ENCODE results near the gene BMAL1.

DNA sequence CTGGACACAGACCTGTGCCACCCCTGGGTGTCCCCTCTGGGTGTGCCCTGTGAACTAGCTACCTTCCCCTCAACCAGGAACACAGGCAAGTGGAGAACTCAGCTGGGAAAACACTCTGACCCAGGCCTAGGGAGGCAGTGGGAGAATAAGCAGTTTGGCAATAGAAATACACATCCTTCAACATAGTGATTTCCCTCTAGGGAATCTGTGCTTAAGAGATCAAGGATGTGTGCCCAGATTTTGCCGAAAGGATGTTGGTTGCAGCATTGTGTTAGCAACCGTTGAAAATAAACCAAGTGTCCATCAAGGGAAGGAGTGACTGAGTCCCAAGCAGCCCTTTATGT, 45.6 kb upstream of the DKK3 start:
- PRO-cap = no peak

DNA sequence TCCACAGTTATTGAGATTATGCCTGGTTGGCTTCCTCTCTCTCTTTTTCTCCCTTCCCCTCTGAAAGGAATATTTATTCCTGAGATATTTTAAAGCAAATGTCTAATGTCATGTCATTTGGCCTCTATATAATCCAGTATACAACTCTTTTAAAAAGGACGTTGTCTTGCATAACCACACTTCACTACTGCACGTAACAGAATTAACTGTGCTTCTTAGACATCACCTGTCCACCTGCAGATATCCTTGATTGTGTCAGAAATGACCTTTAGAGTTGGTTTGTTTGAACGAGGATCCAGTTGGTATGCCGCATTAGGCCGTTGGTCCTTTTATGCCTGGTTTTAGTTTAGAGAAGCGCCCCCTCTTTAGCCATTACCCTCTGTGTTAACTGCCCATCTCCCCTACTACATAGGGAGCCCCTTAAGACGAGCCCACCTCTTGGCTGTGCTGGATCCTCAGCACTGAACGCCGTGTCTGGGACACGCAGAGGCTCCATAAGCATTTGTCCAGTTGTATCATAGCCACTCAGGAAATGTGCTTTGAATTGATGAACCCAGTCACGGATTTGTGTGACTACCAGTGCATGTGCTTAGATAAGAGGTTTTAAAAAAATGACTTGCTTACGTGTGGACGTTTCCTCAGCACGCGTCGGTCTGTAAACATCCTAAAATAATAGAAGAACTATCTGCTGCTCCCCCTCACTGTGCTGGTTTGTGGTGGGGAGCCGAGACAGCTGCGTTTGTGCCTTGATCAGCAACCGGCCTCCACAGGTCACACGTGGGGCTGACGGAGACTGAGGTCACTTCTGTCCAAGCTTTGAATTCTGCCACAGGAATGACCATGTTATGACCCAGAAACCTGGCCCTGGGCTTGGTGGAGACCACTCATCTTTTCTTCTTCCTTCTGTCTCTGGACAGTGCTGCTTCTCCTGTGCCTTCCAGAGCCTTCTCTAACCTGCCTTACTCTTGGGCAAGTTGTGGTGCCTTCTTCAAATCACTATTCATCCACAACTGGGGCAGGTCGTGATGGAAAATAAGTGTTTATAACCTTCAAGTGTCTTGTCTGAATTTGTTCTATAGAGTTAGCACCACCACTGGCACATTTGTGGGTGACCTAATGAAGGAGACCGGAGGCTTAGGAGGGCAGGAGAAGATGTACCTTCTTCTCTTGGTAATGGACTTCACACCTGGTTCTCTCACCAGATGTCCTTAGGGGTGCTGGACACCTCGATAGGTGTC, 4.2 kb downstream of the MICAL2 start:
- PRO-cap = no peak

DNA sequence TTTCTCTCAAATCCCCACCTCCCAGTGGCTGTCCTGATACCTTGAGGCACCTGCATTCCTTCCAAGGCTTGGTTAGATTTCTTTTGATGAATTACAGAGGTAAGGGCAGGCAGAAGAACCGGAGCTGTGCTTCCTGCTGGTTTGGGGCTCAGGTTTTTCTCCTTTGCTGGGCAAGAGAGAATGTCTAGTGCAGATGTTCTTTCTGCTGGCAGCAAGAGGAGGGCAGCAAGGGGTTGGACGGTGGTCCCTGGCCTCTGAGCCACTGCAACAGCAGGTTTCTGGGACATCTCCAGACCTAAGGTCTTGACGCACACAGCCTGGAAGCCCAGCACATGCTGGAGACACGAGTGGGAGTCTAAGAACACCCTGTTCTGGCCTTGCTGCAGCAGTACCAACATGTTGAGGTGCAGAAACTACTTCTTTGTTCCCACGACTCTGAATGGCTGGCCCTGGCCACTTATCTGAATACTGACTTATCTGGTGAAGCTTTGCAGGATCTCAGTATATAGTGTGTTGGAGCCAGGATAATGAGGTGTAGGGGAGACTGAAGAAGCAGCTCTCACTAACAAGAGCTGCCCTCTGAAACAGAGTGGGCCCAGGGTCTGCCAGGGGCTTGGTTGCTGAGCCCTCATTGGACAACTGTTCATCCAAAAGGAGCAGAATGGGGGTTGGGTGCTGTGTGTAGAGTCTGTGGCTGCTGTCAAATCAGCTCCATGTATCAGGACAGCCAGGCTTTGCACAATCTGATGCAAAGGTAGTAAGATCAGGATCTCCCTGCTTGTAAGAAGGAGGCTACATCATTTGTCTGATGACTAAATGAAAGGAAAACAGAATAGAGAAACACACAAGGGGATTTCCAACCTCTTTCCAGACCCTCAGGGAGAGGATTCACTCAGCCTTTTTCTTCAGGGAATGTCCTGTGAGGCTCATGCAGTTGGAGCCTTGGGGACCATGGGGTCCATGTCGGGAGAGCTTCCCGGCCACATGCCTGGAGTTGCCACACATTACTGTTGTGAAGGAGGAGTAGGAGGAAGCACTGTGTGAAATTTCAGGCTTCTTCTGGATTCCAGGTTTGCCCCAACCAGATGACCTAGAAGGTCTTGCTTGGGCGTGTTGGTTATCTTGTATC, 7.0 kb downstream of the MICAL2 start:
- PRO-cap = no peak

DNA sequence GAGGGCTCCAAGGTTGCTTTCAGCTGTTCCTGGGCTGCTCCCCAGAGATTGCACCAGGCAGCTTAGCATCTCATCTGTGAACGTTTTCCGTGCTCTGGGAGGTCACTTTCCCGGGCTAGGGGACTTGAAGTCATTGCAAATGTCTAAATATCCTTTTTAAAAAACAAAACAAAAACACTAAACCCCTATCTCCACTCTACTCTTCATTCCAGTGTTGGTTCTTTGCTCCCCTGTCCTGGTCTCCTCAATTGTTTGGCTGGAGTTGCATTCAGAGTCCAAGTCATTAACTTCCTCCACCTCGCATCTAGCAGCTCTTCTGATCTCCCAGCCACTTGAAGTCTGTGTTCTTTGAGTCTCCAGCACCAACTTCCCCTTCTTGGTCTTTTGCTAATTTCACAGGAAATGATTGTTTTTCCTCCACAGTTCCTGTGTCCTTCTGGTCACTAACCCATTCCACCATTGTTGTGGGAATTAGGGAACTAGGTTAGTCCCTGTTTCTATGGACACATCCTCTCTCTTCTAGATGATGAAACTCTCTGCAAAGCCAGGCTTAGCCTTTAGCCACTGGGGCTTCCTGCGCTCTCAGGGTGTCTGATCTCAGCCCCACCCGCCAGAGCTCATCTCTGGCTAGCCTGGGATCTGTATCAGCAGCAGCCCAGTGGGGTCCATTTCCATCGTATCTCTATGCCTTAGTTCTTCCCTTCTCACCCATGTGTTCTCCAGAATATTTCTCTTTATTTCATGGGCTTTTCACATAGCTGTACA, 14.3 kb downstream of the MICAL2 start:
- PRO-cap = unidirectional peak, minus-strand start at position 318 of the sequence

DNA sequence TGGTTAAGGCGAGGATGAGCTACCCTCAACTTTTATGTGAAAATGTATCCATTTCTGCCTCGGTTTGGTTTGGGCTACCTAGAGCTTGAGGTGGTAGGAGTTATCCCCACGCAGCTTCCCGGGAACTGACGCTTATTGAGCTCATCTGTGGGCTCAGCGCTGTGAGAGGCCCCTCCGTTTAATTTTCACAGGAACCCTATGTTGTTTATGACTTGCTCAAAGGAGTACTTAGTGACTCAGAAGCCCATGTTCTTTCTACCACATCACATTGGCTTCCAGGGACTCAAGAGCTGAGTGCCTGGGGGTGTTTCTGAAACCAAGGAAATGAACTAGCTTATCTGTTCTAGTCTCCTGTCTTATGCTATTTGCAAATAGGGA, 40.4 kb downstream of the MICAL2 start:
- PRO-cap = no peak

DNA sequence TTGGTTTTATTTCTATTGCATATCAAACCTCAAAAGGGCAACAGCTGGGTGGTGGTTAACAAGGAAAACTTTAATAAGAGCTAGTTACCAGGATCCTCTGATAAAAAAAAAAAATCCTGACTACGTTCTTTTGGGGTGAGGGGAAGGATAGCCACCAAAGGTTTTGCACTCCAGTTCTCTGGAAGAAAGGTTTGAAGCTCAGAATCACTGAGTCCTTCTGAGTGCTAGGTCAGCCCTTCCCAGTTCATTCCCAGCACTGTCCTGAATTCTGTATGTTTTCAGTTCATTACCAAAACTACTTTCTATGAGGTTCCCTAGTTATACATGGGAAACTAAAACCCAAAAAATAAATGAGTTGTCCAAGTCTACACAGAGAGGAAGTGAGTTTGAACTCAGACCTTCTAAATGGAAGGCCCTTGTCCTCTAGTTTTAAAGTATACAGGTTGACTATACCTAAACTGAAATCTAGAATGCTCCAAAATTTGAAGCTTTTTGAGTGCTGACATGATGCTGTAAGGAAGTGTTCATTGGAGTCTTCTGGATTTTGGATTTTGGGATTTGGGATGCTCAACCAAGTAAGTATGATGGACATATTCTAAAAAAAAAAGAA, 47.3 kb downstream of the MICAL2 start:
- PRO-cap = no peak

GRCh38 chr11:12158786-12159461, 48.5 kb downstream of the MICAL2 start:
- PRO-cap = no peak

DNA sequence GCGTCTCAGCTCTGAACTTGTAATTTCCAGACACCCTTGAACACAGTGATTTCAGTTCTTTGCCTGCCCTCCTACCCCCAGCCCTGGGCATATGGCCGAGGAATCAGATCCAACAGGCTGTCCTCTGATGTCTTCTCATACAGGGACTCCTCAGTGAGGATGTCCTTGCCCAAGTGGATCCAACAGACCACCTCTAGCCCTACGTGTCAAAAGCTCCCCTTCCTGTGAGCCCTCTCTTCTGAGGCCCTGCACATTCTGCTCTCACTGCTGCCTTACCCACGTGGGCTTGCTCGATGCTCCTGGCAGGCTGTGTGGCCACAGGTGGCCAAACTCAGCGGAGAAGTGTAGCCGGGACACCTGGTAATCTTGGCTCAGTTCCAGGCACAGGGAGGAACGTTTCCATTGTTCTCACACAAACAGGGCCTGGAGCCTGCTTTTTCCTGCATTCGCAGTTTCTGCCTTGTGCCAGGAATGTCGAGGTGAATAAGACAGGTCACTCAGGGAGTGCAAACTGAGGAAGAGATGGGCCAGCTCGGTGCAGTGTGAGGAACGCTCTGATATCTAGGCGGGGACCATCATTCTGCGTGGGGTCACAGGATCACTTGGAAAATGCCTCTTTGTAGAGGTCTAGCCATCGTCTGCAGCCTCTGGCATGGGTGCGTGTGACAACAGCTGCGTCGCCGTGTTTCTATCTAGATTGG, 127.8 kb upstream of the PARVA start:
- PRO-cap = no peak

DNA sequence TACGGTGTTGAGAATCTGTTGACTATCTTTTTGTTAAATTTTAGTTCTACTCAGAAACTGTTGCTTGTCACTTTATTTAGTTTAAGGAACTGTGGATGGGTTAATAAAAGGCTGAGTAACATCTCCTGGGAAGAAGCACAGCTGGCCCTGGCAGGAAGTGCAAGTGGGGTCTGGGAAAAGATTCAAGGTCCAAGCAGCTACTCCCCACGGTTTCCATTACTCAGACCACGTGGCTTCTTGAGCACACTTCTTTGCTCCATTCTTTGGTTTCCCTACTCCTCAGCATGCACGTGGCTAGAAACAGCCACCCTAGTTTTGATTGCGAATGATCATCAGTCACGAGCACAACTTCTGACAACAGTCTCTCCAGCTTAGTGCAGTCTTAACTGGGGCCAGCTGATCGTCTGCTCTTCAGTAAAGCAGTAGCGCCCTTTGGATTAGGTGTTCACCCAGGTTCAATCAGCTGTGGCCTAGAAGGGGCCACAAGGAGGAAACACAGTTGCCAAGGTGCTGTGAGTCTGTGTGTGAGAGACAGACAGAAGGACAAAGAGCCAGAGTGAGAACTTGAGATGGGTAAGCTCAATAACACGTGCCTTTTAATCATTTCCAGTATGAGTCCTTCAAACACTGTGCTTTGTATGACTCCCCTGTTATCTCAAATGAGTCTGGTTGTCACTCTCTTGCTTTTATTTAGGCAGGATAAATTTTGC, 1.1 kb upstream of the PARVA start:
- PRO-cap = no peak

- PRO-cap = no peak
Measured at GRCh38 chr11:12409043-12409627, 31.8 kb downstream of the PARVA start.

- PRO-cap = no peak
Measured at GRCh38 chr11:12413371-12413992, 36.1 kb downstream of the PARVA start.

DNA sequence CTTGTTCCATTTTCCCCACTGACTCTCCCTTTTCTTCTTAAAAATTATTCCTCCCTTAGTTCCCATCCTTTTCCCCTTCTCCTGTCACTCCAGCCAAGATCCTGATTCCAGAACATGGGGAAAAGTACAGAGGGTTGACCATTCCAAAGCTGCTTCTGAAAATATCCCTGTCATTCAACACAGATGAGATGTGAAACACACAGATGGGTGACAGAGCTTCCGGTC, 57.8 kb downstream of the PARVA start:
- PRO-cap = no peak

- PRO-cap = bidirectional peak, plus-strand start at chr11:12674421, minus-strand start at chr11:12674301
Measured at GRCh38 chr11:12674213-12674339, 145 bp upstream of the TEAD1 start.

GRCh38 chr11:12684778-12685383, 10.7 kb downstream of the TEAD1 start:
- PRO-cap = no peak

DNA sequence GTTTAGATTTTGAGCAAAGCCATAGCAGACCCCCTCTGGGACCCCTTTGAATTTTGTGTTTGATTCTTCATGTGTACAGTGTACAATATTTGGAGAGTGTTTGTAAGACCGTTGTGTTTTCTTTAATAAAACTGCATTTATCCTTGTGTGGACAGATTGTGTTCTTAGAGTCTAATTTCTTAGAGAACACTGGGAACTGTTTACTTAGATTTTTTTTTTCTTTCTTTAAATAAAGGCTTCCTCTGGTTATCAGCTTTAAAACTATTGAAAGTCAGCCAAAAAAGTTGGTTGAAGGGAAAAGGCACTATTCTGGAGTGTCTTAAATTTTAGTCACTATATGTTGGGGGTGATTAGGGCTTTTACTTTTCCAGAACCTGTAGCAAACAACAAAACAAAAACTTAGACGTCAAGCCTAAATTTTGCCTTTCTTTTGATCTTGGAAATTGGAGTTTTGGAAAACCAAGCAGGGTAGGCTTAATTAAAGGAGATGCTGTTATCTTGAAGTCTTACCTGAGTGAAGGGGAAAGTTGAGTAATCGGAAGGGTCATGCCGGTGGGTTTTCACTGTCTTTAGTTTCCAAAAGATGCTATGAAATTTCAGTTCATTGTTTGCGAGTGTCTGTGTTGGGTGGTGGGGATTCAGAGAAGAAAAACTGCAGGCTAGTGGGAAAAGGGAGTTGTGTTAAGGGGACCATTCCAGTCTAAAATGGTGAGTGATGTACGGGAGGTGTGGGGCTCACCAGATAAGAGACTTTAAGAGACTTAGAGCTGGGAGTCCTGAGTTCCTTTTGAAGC, 27.0 kb downstream of the TEAD1 start:
- PRO-cap = no peak

GRCh38 chr11:12839348-12839932, 165.2 kb downstream of the TEAD1 start:
- PRO-cap = no peak

- PRO-cap = no peak
Measured at GRCh38 chr11:12862607-12863108, 146.5 kb upstream of the RASSF10 start.

- PRO-cap = no peak
Measured at GRCh38 chr11:12882707-12883333, 126.3 kb upstream of the RASSF10 start.

- PRO-cap = unidirectional peak, plus-strand start at chr11:13008790
Measured at GRCh38 chr11:13008578-13008935, 559 bp upstream of the RASSF10 start.

DNA sequence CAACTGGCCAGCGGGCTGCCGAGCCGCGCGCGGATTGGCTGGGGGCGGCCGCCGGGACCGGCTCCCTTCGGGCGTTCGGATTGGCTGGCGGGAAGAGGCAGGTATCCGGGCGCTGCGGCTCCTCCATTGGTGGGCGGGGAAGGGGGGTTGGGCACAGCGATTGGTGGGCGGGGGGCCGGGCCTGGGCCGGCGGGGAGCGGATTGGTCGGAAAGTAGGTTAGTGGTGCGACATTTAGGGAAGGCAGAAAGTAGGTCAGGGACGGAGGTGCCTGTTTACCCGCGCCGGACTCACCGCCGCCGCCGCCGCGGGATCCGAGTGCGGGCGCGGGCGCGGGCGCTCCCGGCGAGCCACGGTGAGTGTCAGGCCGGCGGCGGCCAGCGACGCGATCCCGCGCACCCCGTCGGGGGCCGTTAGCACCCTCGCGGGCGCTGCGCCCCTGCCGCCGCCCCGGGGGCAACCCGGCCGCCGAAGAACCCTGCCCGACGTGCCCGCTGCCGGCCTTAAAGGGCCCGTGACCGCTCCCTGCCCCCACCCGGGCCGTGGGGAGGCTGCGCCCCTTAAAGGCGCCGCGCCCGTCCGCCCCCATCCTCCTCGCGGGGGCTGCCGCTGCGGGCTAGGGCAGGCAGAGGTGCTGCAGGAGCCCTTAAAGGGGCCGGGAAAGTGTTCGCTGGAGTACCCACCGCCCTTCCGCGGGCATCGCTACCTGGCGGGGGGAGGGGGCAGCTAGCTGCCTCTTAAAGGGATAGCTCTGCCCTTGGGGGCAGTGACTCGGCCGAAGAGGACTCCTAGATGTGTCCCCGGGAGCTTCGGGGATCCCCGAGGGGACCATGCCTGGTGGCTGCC, at the start of gene BMAL1:
Gene BMAL1 (plus strand): TSS at position 220 of the 844 bp plus-strand sequence.
- PRO-cap = bidirectional peak, plus-strand start at position 244 of the sequence, minus-strand start outside the sequence; bidirectional peak, plus-strand start at position 448 of the sequence, minus-strand start at position 478 of the sequence